ENCODE measurements around a stretch of chr14.

GRCh38 chr14:105528842-105529338 lies 2.5 kb downstream of the TMEM121 start:
- RRBS: no CpG with 5 or more reads among the region's 53 CpGs

GRCh38 chr14:105572025-105573061 lies 46.0 kb downstream of the TMEM121 start:
- RRBS: no CpG with 5 or more reads among the region's 51 CpGs

DNA sequence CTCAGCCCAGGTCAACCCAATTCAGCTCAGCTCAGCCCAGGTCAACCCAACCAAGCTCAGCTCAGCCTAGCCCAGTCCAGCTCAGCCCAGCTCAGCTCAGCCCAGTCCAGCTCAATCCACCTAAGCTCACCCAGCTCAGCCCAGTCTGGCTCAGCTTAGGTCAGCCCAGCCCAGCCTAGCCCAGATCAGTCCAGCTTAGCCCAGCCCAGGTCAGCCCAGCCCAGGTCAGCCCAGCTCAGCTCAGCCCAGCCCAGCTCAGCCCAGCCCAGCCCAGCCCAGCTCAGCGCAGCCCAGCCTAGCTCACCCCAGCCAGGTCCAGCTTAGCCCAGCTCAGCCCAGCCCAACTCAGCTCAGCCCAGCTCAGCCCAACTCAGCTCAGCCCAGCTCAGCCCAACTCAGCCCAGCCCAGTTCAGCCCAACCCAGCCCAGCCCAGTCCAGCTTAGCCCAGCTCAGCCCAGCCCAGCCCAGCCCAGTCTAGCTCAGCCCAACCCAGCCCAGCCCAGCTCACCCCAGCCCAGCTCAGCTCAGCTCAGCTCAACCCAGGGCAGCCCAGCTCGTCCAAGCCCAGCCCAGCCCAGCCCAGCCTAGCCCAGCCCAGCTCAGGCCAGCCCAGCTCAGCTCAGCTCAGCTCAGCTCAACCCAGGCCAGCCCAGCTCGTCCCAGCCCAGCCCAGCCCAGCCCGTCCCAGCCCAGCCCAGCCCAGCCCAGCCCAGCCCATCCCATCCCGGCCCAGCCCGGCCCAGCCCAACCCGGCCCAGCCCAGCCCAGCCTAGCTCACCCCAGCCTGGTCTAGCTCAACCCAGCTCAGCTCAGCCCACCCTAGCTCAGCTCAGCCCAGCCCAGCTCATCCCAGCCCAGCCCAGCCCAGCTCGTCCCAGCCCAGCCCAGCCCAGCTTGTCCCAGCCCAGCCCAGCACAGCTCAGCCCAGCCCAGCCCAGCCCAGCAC lies 184.3 kb downstream of the TMEM121 start:
- RRBS: no CpG with 5 or more reads among the region's 8 CpGs

DNA sequence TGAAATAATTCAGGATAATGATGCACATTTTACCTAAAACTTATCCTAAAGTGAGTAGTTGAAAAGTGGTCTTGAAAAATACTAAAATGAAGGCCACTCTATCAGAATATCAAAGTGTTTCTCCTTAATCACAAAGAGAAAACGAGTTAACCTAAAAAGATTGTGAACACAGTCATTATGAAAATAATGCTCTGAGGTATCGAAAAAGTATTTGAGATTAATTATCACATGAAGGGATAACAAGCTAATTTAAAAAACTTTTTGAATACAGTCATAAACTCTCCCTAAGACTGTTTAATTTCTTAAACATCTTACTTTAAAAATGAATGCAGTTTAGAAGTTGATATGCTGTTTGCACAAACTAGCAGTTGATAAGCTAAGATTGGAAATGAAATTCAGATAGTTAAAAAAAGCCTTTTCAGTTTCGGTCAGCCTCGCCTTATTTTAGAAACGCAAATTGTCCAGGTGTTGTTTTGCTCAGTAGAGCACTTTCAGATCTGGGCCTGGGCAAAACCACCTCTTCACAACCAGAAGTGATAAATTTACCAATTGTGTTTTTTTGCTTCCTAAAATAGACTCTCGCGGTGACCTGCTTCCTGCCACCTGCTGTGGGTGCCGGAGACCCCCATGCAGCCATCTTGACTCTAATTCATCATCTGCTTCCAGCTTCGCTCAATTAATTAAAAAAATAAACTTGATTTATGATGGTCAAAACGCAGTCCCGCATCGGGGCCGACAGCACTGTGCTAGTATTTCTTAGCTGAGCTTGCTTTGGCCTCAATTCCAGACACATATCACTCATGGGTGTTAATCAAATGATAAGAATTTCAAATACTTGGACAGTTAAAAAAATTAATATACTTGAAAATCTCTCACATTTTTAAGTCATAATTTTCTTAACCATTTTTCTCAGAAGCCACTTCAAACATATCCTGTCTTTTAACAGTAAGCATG lies 335.5 kb downstream of the TMEM121 start:
- RRBS: no CpG with 5 or more reads among the region's 13 CpGs

- RRBS: no CpG with 5 or more reads among the region's 12 CpGs
Measured at GRCh38 chr14:105885363-105885900, 359.0 kb downstream of the TMEM121 start.

DNA sequence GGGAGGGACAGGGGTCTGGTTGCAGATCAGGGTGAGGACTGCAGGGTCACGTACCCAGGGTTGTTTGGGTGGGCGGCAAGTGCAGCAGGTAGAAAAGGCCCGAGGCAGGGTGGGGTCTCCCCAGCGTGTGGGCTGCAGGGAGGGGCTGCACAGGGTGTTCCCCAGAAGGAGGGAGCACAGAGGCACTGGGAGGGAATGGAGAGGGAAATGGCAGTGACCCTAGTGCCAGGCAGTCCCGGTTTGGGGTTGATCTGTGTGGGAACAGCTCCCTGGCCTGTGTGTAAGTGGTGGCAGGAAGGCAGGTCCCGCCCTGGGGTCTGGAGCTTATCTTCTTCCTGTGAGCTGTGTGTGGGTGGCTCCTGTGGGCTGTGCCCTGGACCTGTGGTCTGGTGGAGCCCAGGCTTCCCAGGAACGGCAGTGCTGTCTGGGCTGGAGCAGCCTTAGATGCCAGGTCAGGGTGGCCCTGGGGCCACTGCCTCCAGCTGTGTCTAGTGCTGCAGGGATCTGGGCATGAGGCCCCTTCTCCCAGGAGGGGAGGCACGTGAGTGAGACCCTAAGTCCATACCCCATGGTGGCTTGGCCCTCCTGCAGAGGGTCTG lies 363.4 kb downstream of the TMEM121 start:
- RRBS: no CpG with 5 or more reads among the region's 8 CpGs

DNA sequence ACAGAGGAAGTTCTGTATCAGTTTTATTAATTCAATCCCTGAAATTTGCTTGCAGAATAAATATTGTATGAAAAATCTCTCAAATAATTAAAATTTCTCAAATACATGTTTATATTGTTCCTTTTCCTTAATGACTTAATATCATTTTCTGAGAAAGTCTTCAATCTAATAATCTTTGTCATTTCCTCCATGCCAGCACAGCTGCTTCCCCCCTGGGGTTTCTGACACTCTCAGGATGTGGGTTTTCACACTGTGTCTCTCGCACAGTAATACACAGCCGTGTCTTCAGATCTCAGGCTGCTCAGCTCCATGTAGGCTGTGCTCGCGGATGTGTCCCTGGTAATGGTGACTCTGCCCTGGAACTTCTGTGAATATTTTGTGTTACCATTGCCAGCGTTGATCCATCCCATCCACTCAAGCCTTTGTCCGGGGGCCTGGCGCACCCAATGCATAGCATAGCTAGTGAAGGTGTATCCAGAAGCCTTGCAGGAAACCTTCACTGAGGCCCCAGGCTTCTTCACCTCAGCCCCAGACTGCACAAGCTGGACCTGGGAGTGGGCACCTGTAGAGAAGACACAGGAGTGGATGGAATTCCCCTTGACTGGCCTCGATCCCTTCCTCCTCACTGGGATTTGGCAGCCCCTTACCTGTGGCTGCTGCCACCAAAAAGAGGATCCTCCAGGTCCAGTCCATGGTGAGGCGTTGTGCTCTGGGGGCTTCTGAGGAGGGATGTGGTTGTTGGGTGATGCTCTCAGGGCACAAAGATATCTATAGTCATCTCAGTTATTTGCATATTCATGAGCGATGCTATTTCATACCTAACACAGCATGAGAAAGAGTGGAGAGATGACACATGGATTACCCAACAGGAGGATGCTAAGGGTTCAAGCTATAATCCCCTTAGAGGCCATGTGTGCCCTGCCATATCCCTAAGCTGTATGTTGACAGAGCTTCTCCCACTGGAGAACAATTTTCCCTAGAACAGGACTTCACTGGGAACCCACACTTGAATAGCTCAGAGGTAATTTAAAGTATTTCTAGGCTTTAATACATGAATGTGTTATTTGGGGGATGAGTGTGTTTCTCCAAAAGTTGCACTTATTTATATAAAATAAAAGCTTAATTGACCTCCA lies 478.8 kb downstream of the TMEM121 start:
- RRBS: no CpG with 5 or more reads among the region's 10 CpGs

DNA sequence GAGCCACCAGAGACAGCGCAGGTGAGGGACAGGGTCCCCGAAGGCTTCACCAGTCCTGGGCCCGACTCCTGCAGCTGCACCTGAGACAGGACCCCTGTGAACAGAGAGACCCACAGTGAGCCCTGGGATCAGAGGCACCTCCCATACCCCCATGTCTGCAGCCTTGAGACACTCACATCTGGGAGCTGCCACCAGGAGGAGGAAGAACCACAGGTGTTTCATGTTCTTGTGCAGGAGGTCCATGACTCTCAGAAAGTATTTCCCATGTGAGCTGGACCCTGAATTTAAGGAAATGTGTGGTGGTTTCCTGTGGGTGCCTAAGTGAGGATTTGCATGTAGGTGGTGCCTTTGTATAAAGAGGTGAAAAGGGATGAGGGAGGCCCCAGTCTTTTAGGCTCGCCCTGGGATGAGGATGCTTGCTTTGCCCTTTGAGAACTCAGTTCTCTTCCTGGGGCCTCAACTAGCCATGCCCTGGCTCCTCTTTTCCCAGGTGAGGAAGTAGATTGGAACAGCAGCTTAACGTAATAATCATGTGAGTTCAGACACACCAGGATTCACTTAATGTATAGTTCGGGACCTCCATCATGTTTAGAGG lies 485.8 kb downstream of the TMEM121 start:
- RRBS: no CpG with 5 or more reads among the region's 6 CpGs

DNA sequence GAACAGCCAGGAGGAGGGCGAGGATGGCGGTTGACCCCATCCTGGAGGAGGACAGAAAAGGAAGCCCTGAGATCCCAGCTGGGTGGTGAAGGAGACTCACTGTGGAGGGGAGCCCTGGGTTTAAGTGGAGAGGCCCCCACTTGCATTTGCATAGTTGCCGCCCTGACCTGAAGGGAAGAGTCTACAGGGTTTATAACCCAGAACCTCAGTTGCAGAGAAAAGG lies 581.9 kb downstream of the TMEM121 start:
- RRBS: no CpG with 5 or more reads among the region's 3 CpGs

GRCh38 chr14:106374012-106374382 lies 847.6 kb downstream of the TMEM121 start:
- RRBS: no CpG with 5 or more reads among the region's 1 CpG

DNA sequence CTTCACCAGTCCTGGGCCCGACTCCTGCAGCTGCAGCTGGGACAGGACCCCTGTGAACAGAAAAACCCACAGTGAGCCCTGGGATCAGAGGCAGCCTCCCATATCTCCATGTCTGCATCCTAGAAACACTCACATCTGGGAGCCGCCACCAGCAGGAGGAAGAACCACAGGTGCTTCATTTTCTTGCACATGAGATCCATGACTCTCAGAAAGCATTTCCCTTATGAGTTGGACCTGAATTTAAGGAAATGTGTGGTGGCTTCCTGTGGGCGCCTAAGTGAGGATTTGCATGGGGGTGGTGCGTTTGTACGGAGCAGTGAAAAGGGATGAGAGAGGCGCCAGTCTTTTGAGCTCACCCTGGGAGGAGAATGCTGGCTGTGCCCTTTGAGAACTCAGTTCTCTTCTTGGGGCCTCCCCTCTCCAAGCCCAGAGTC lies 895.6 kb downstream of the TMEM121 start:
- RRBS: no CpG with 5 or more reads among the region's 6 CpGs

- RRBS: no CpG with 5 or more reads among the region's 3 CpGs
Measured at GRCh38 chr14:106762391-106762849, 1236.0 kb downstream of the TMEM121 start.

All from epithelial cell of esophagus (primary cell).